H7 (cell line): ENCODE data around the genes CCDC197 and SERPINA1.

- RAMPAGE, long total RNA: no peak
Observed at GRCh38 chr14:93116157-93117144, 726 bp upstream of the ITPK1 start.

DNA sequence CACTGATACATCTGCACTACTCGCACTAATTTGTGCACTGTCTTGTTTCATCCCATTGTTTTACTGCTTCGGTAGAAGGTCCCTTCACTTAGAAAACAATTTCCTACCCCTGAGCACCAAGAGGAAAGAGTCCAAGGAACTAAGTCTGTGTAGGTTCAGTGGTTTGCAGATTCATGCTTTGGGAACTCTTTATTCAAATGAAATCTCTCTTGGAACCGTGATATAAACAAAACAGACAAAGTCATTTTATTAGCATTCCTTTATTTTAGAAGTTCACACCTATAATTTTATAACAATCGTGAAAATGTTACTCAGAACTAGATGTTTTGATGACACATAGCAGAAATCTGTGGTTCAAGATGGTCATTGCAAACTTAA, 2.8 kb downstream of the MOAP1 start:
- RAMPAGE, long total RNA: no peak

GRCh38 chr14:93263606-93264159, 56.6 kb downstream of the UBR7 start:
- RAMPAGE, long total RNA: no peak

GRCh38 chr14:93329849-93330911, 2.7 kb downstream of the BTBD7 start:
- RAMPAGE, long total RNA: no peak

DNA sequence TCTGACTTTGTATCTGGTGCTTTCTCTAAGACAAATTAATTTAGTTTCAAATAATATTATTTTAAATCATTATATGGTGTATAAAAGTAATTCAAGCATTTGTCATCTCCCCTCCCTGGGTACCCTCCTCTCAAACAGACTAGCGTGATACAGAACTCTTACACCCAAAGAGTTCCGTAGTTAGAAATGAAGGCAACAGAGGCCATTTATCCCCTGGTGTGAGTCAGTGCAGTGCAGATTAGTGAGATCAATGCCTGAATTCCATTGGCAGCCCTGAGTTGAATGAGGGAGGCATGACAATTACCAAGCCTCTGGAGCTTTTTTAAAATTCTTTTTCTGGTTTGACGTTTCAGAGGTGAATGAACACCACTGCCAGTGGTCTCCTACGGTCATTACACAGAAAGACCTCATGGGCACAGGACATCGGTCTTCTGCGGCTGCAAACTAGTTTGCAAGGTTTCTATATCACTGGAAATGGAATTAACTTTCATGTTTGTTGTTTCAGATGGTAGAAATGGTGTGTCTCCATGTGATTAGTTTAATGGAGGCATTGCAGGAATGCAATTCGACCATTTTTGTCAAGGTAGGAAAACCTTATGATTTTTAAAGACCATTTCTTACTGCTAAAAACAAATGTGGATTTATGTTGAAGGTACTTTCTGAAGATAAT, 94.3 kb downstream of the PRIMA1 start:
- RAMPAGE, long total RNA: no peak

GRCh38 chr14:93757072-93757608, 31.1 kb downstream of the PRIMA1 start:
- RAMPAGE, long total RNA: no peak

DNA sequence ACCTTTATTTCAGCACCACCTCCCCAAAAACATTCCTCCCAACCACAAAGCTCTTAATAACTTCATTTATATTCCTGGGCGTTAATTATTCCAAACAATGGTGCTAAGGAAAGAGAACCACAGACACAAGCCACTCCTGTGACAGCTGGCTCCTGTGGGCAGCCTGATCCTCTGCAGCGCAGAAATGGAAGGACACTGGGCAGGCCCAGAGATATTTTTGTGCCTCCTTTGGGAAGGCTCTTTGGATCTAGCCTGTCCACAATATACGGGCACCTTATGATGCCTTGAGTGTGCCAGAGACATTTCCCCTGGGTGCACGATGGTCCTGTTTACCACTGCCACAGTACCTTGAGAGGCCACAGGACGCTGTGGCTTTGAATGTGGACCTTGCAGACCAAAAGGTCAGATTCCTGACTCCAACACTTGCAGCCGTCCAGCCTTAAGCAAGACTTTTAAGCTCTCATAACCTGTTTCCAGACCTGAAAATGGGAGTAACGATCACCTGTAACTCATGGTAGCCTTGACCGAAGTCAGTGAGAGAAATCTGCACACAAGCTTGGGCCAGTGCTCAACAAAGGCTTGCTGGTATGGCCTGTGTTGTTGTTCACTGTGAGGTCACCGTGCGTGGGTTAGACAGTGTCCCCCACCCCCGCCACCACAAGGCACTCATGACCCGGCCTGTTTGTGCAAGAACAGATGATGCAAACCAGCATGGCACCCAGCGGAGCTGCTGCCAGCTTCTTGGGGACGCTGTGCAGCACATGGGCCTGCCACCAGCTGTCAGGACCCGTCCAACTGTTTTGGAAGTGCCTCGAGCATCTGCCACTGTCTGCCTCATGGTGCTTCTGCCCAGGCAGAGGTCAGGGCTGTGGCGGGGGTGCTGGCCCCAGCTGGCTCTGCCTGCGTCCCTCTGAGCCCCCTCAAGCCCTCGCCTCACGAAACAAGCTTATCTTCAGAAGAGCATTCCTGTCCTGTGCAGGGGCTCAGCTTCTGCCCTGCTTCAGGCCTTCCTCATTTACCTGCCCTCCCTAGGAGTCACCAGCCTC, 1.8 kb downstream of the ASB2 start:
- RAMPAGE, long total RNA: no peak

- RAMPAGE, long total RNA: no peak
Observed at GRCh38 chr14:93982366-93982954, 6.1 kb upstream of the ASB2 start.

DNA sequence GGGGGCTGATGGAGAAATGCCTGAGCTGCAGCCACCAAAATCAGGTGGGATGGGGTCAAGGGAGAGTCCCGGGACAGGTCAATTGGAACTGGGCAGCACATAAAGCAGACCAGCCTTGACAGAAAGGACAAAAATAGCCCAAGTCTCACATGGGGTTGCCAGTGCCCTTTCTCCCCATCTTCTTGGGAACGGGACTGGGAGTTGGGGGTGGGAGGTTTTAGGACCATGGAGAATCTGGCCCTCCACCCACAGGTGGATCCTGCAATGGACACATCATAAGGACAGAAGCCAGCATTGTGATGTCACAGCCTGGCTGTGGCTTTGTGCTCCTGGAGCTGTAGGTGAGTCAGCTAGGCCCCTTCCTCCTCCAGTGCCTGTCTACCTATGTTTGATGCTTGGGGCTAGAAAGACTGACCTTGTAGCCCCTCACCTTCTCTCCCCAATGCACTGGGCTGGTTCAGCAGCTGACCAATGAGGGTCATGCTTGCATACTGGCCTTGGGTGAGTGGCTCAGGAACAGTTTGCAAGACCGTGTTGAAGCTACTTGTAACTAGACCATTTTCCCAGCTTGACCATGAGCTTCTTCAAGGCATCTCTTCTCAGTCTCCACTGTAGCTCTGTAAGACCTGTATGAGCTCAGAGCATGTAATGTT, at the start of gene CCDC197:
Gene CCDC197, plus strand, starts transcription at position 349 of the 653 bp plus-strand sequence.
- RAMPAGE, long total RNA: no peak

DNA sequence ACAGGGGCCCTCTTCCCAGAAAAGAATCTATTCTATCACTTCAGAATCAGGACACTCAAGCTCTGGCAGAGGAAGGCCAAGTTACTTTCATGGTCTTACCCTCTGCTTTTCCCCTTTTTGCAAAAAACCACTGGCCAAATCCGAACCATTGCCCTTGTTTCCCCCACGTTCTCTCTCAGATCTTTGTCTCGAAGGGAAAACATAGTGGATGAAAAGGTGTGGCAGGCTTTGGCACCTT, 21.7 kb downstream of the OTUB2 start:
- RAMPAGE, long total RNA: no peak

GRCh38 chr14:94080077-94081031, 648 bp downstream of the DDX24 start:
- RAMPAGE, long total RNA: no peak

DNA sequence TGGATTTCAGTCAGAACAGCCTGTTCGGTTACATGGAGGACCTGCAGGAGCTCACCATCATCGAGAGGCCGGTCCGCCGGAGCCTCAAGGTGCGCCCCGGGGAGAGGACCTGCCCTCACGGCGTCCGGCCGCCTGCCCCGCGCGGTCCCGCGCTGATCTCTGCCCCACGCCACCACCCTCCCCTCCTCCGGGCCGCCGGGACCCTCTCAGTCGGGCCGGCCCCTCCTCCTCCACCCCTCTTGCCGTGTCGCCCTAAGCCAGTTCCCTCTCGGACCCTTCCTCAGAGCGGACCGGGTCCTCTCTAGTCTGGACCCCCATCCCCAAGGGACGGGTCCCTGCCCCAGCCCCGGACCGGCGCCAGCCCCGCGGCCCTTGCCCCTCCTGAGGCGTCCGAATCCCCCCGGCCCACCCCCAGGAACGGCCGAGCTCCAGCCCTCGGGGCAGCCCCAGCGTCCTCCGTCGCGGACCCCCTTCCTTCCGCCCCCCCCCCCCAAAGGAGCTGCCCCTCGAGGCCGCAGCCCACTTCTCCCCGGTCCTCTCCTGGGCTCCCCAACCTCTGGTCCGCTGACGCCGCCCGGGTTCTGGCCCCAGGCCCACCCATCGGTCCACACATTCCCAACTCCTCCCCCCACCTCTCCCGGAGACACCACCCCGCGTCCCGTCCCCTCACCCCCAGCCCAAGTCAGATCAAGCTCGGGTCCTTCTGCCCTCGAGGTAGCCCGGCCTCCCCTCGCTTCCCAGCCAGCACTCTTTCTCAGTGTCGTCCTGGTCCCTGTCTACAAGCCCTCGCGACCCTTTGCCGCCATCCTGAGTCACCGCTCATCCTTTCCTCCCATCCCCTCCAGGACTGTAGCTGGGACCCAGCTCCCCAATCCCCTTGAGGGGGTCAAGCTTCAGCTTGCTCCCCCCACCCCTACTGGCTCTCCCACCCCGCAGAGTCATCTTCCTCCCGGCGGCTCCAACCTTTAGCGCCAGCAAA, 661 bp downstream of the PPP4R4 start:
- RAMPAGE, long total RNA: no peak

DNA sequence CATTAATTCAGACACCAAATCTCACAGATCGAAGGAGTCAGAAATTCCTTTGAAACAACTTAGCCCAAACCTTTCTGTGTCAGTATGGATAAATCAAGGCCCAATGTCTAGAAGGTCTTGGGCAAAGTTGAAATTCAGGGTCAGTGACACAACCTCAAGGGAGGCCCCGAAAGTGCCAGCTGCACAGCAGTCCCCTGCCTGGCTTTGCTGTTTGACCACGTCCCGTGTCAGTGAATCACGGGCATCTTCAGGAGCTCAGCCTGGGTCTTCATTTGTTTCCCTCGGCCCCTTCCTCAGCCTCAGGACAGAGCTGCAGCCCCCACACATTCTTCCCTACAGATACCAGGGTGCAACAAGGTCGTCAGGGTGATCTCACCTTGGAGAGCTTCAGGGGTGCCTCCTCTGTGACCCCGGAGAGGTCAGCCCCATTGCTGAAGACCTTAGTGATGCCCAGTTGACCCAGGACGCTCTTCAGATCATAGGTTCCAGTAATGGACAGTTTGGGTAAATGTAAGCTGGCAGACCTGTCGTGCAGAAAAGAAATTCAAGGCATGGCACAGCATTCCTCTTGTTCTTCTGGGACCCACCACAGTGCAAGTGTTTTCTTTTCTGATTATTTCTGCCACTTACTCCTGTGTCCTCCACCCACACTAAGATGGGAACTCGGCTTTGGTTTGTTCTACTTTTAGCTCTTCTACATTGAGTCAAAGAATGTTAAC, 9.2 kb downstream of the SERPINA1 start:
- RAMPAGE, long total RNA: no peak

GRCh38 chr14:94379807-94380533, 8.4 kb downstream of the SERPINA1 start:
- RAMPAGE, long total RNA: no peak

- RAMPAGE, long total RNA: no peak
Observed at GRCh38 chr14:94387886-94389323, at the start of gene SERPINA1. SERPINA1 (minus strand) TSS chr14:94388602.

DNA sequence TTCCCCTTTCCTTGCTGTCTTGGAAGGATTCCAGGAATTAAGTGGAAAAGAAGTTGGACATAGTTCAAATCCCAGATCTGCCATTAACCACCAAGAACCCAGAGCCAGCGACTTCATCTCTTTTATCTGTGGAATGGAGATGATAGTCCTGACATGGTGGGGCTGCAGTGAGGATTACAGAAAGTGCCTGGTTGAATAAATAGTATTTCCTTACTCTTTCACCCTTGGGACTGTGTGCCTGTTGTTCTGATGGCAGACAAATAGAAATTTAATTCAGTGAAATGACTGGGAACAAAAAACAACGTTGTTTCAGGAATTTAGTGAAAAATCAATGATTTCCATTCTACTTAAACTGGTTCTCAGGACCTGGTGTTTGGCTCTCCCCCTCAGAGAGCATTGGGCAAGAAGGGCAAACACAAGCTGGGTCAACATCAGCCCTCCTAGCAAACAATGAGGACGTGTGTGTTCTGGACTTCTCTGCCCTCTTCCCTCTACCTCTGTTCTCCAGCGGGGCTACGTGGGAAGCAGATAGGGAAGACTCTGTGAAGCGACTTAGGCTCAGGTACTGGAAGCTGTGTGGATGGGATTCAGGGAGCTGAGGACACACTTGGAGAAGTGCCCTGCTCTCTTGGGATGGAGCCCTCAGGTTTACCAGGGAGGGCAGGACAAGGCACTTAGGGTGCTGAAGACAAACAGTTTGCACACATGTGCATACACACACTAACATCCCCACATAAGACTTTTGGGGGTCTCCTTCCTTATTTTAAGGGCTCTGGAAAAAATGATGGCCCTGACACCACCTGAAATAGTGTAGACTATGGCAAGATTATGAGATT, 7.5 kb upstream of the SERPINA1 start:
- RAMPAGE, long total RNA: no peak

DNA sequence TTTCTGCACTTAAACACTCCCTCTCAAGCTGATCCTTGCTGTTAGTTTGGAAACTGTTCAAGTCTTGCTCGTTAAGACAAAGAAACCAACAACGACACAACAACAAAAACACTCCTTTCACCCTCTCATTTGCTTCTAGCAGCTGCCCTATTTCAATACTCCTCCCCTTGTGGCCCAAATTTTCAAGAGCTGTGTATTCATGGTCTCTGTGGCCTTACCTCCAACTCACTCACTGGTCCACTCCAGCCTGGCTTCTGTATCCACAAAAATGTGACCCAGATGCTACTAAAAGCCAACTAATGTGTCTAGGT, 336 bp downstream of the SERPINA9 start:
- RAMPAGE, long total RNA: no peak

- RAMPAGE, long total RNA: no peak
Observed at GRCh38 chr14:94597169-94597772, 14.9 kb upstream of the SERPINA3 start.

GRCh38 chr14:94615671-94616686, 3.8 kb downstream of the SERPINA3 start:
- RAMPAGE, long total RNA: no peak

DNA sequence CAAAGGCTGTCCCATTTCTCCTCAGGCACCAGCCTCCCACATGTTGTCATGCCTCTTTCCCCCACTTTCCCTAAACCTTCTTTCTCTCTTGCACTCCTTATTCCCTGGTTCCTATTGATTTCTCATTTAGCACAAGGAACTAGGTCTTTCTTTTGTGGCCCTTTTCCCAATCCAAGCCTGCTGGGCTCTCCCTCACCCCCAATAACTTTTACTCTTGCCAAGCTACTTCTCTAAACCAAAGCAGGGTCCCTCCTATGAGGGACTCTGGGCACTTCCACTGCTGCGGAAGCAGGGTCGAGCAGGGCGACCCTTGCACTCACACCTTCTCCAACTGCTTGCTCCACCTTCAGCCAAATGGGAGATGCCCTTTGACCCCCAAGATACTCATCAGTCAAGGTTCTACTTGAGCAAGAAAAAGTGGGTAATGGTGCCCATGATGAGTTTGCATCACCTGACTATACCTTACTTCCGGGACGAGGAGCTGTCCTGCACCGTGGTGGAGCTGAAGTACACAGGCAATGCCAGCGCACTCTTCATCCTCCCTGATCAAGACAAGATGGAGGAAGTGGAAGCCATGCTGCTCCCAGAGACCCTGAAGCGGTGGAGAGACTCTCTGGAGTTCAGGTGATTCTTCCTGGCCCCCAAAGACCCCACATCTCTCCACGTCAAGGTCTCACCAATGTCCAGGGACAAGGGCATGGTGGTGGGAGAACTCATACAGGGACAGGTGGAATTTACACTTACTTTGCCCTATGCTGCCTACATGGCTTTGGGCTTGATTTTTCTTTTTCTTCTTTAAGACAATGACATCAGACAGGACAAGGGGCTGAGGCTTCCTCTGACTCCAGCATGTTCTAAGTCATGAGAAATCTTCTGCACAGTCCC, 6.9 kb downstream of the SERPINA3 start:
- RAMPAGE, long total RNA: no peak